ENCODE measurements around a stretch of chr12.

DNA sequence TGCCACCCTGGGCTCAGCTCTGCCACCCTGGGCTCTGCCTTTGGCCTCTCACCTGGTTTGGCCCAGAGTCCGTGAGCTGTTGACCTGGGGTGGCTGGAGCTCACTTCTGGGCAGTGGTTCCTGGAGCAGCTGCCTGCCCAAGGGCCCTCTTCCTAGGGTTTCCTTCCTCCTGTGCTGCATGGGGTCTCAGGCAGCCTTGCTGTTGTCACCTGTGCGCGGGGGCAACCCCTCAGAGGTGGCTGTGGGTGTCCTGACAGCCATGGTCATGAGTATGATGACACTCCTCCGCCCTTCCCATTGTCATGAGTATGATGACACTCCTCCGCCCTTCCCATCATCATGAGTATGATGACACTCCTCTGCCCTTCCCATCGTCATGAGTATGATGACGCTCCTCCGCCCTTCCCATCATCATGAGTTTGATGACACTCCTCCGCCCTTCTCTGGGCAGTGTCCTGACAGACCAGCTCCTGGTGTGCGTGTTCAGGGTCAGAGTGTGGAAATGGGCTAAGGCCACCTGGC is 39.9 kb downstream of the FBRSL1 start:
- RRBS, result no CpG with 5 or more reads among the region's 10 CpGs

DNA sequence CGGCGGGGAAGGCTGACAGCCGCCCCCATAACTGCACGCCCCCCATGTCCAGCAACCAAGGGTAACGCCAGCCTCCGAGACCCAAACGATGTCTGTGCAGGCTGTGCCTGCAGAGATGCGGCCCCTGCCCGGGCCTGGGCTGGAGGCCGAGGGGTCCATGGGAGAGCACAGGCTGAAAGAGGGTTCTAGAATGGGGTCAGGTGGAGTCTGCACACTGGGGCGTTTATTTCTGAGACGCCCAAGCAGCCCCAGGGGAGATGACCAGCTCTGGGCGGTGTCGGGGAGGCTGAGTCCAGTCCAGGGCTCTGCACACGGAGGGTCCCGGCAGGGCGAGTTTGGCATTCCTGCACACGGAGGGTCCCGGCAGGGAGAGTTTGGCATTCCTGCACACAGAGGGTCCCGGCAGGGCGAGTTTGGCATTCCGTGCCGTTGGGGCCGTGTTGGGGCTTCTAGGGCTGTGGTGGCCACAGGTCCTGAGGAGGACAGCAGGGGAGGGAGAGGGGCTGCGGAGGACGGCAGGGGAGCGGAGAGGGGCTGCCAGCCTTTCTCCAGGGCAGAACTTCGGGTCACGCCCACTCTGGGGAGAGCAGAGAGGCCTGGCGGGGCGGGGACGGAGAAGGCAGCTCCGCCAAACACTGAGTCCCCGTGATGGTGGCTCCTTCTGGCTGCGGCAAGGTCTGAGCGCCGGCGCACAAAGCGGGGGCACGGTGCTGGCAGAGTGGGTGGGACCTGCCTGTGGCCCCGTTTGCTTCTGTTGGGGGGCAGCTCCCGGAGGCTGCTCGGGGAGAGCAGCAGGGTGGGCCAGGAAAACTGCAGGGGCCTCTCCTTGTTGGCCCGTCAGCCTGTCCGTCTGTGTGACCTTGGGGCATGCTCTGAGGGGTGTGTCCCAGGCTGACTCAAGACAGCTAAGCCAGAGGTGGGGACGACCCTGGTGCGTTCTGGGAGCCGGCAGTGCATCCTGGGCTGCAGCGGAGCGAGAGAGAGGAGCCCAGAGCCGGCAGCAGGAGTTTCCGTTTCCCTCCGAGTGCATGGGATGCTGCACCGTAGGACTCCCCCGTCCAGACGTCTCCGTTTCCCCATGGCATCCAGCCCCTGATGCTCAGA is 60.1 kb downstream of the FBRSL1 start:
- RRBS, result 20% methylated on average over 10 of the region's 57 CpGs

- RRBS, result 76% methylated on average over 8 of the region's 37 CpGs
Observed at GRCh38 chr12:132558696-132559297, 51.6 kb downstream of the LRCOL1 start.

GRCh38 chr12:132608141-132608743 is 2.1 kb downstream of the LRCOL1 start:
- RRBS, result no CpG with 5 or more reads among the region's 13 CpGs

- RRBS, result no CpG with 5 or more reads among the region's 14 CpGs
Observed at GRCh38 chr12:132622266-132622993, 3.9 kb downstream of the P2RX2 start.

GRCh38 chr12:132788708-132789508 is 27.3 kb upstream of the ANKLE2 start:
- RRBS, result 98% methylated on average over 2 of the region's 37 CpGs

GRCh38 chr12:132835492-132835891 is 6.8 kb upstream of the GOLGA3 start:
- RRBS, result no CpG with 5 or more reads among the region's 18 CpGs

GRCh38 chr12:133079882-133080581 is 691 bp upstream of the ZNF140 start:
- RRBS, result no CpG with 5 or more reads among the region's 43 CpGs

DNA sequence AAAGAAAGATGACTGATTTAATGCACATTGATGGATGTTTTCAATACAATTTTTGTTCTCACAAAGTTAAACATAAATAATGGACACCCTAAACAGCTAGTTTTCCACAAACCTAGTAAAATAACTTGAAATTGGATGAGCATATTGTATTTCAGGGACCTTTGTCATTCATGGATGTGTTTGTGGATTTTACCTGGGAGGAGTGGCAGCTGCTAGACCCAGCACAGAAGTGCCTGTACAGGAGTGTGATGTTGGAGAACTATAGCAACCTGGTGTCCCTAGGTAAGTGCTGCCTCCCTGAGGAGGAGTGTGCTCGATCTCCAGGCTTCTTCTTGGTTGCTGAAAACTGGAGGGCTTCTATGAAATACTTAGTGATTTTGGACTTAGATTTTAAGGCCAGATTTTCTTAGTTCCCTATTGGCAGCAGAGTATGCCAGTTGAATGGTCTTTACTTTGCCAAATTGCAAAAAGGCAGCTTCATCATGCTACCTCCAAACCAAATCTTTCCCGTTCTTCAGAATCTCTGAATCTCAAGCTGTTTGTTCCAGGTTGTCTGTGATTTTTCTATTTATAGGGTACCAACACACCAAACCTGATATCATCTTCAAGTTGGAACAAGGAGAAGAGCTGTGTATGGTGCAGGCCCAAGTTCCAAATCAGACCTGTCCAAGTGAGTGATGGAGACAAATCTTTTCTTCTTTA is 10.2 kb downstream of the ZNF268 start:
- RRBS, result no CpG with 5 or more reads among the region's 2 CpGs

All from aortic smooth muscle cell (primary cell).